Jurkat, Clone E6-1 (cell line): ENCODE measurements around the gene SFRP5.

DNA sequence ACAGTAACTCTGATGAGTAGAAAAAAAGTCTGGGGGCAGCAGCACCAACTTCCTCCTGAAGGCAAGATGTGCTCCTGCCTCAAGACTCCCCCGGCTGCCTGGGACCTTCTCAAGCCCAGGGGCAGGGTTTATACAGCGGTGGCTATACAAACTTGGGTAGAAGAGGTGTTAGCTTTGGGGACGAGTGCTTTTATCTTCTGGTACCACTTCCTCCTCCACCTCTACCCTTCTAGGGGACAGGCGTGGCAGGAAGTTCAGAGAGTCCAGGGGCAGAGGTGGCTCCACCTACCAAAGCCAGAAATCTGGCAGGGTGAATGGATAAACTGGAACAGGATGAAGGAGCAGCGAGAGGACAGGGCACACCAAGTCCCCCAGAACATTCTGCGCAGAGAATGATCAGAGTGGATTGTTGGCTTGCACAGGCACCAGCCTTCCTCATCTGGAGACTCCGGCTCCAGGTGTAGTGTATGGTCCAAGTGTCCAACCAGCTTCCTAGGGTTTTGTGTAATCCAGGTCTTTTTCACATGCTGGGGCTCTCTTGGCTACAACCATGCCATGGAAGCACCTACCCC is 24.0 kb upstream of the TM9SF3 start:
- RRBS, result no CpG with 5 or more reads among the region's 7 CpGs

DNA sequence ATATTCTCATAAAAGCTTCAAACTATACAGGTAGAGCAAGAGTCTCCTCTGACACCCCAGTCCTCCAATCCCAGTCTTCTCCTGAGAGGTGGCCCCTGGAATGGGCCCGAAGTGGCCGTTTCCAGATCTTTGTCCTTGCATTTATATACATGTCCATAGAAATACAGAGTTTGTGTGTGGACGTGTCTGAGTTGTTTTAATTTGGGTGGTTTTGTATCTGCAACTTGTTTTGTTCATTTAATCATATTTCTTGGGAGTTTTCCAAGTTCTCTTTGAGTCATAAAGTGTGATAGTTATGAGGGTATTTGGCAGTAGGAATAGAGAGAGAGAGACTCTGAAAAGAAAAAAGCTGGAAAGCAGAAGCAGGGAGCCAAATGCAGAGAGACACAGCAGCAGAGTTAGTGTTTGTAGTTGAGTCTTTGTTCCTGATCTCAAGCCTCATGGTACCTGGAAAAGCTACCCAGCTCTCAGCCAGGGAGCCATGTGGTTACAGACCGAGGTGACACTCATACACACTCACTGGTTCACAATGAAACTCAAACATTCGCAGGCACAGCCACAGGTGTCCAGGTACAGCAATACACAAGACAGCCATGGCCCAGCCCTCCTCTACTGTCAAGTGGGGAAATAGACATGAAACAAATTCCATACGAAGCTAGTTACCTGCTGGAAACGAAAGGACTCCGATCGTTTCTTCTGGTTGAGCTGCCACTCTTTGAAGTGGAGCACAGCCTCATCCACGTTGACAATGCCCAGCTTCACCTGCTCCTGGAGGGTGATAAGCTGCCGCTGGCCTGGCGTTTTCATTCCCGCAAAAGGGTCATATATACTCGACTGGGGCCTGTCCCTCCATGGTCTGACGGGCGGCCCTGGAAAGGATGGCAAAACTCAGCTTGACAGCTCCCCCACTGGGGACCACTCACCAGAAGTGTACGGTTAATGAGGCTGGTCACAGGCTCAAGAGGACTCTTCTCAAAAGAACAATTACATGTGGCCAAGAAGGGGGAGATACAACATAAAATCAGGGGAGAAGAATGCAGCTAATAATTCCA is 33.2 kb upstream of the TM9SF3 start:
- RRBS, result no CpG with 5 or more reads among the region's 17 CpGs

- RRBS, result no CpG with 5 or more reads among the region's 7 CpGs
These were observed 33.5 kb upstream of the LCOR start for GRCh38 chr10:96798474-96799126.

DNA sequence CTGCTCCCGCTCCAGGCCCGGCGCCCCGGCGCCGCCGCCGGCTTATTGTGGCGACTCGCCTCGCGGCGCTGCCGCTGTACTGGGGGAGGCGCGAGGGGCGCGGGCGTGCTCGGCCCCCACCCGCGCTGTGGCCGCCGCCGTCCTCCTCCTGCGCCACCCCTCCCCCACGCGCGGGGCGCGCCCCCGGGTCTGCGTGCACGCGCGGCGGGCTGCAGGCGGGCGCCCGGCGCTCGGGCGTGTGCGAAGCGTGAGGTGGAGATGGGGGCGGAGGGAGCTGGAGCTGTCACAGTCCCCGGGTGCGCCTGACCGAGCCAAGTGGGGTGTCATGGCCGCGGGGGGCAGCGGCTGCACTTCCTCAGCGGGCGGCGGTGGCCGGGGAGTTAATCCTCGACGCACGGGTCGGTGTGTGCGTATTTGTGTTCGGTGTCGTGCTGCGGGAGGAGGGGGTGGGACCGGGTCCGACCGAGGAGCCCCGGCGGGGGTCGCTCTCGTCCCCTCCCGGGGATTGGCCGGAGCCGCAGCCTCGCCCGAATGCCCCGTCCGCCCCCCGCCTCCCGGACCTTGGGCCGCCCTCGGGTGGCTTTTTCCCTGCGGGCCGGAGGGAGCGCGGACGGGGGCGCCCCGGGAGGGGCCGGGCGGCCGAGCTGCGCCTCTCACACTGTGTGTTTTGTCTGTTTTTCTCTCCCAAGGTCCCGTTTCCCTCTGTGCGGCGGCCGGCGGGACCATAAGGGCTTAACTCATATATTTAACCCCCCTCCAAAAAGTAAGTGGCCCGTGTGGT is 809 bp downstream of the LCOR start:
- RRBS, result 2% methylated on average over 51 of the region's 99 CpGs

GRCh38 chr10:96898440-96899055 is 66.5 kb downstream of the LCOR start:
- RRBS, result no CpG with 5 or more reads among the region's 3 CpGs

- RRBS, result no CpG with 5 or more reads among the region's 5 CpGs
These were observed 2.4 kb downstream of the FRAT1 start for GRCh38 chr10:97321530-97321797.

DNA sequence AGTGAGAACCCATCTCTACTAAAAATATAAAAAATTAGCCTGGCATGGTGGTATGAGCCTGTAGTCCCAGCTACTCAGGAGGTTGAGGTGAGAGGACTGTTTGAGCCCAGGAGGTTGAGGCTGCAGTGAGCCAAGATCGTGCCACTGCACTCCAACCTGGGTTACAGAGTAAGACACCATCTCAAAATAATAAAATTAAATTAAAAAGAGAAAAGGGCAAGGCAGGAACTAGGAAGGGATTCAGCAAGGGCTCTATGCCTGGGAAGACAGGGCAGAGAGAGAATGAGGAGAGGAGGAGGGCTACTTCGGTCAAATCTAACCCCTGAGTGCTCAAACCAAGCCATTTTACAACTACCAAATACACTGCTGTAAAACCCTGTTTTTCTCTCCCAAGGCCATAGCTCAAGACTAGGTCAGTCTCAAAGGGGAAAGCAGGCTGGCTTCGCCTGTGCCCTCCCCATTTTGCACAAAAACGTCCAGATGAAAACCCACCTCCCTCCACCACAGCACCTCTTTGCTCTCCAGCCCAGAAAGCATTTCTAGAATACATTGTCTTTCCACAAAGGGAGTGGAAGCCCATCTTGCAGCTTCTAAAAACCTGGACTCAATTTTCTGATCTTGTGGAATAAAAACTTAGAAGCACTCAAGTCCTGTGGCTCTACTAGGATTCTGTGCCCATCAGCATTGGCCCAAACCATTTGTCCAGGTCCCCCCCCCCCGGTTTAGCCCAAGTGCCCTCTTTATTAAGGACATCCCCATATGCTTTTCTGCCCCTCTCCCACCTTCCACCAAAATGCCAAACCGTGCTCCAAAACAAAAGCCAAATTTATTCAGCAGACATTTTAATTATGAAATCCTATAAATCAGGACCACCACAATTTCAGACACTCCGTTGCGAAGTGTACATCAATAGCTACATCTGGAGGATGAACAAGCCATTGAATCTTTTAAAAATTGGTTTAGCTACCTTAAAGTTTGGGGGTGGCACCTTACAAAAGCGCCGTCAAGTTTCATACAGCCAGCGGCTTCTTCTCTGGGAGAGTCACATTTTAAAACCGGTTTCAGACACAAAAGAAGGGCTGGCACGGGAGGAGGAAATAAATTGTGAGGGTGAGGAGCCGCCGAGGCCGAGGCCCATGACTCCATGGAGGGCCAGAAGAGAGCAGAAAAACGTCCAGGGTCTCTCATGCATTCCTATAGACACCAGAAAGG is 2.4 kb downstream of the FRAT2 start:
- RRBS, result no CpG with 5 or more reads among the region's 17 CpGs

- RRBS, result no CpG with 5 or more reads among the region's 10 CpGs
These were observed 31.8 kb upstream of the FRAT2 start for GRCh38 chr10:97366414-97366705.

DNA sequence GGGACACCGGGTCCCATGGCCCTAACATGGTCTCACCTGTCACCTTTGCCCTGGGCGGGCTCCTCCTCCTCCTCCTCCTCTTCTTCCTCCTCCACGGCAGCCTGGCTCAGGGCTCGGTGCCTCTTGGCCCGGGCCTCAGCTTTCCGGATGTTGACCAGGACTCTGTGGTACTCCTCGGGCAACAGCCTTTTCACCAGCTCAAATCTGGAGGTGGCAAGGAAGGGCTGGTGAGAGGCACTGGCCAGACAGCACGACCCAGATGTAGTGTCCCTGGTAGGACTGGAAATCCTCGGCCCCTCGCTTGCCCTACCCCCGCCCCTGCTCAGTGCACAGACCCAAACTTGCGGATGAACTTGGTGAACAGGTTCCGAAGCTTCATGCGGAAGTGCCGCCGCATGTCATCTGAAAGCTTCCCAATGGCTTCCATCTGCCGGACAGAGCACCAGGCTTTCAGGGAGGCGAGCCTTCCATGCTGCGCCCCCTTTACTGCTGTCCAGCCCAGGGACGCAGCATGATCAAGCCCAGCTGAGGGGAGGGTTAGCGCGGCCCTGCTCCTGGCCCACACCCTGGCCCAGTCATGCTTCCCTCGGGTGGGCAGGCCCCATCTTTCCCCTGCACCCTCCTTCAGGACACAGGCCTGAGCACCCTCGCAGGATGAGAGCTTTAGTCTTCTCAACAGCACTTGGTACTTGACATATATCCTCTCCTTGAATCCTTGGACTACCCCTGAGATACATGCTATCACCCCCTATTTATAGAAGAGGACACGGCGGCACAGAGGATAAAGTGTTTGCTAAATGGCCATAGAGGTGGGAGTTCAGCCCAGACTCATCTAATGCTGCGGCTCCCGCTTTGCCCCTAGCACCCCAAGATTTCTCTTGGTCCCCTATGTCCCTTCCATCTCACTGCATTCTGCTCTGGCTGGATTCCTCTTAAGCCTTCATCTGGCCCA is 32.5 kb upstream of the FRAT2 start:
- RRBS, result no CpG with 5 or more reads among the region's 28 CpGs

DNA sequence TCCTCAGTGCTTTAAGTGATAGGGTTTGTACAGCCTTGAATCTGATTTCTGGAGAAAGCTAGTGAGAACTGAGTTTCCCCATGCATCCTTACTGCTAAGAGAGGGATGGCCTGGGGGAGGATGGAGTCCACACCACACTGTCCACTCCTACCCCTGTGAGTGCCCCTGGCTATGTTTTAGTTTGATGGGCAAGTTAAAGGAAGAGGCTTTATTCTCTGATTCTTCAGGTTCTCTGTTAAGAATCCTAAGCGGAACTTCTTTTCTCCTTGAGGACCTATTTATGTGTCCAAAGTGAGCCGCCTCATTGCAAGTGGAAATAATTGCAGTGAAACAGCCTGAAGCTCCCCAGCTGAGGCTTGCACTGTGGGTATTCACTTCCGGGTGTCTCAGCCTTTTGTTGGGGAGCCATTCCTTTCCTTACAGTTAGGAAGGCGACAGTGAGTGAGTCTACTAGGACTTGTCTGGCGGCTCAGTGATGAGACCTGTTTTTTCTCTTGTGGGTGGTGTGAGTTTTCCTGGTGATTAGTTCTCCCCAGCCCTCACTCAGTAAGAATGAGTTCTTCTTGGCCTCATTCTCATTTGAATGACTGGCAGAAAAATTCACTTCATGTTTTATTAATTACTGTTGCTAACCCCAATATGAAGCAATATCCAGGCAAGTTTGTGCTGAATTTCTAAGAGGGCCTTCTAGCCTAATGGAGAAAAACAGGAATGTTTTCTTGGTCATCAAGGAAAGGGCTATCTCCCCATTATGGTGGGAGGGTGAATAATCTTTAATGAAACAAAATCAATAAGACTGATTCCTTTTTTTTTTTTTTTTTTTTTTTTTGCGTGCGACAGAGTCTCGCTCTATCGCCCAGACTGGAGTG is 2.5 kb downstream of the PGAM1 start:
- RRBS, result no CpG with 5 or more reads among the region's 9 CpGs

DNA sequence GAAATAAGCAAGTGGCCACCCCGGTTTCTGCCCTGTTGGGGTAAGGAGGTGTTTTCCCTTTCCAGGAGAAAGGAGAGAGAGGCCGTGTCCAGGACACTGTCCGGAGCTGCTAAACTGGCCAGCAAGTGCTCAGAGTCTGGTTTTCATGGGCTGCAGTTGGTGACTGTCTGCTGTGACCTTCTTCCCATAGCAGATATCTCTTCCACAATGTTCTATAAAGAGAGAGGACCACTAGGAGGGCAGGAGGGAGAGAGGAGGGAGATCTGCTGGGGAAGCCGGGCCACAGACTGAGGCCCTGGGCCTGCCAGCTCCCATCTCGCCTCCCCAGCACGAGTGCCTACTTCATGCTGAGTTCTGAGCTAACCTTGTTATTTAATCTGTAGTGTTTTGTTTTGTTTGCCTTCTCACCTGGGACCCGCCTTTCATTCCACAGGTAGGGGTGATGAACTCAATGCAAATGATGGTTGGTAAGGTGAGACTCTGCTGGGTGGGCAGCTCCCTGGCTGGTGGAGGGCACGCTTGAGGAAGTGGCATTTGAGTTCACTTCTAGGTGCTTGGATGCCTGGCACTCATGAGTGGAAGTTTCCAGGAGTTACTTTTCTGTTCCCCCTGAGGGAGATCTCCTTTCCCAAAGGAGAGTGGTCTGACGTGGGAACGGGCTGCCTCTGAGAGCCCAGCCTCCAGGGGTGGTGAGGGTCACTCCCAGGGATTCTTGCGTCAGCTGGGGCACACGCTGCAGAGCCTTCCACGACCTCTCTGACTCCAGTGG is 22.2 kb downstream of the UBTD1 start:
- RRBS, result 73% methylated on average over 3 of the region's 13 CpGs

DNA sequence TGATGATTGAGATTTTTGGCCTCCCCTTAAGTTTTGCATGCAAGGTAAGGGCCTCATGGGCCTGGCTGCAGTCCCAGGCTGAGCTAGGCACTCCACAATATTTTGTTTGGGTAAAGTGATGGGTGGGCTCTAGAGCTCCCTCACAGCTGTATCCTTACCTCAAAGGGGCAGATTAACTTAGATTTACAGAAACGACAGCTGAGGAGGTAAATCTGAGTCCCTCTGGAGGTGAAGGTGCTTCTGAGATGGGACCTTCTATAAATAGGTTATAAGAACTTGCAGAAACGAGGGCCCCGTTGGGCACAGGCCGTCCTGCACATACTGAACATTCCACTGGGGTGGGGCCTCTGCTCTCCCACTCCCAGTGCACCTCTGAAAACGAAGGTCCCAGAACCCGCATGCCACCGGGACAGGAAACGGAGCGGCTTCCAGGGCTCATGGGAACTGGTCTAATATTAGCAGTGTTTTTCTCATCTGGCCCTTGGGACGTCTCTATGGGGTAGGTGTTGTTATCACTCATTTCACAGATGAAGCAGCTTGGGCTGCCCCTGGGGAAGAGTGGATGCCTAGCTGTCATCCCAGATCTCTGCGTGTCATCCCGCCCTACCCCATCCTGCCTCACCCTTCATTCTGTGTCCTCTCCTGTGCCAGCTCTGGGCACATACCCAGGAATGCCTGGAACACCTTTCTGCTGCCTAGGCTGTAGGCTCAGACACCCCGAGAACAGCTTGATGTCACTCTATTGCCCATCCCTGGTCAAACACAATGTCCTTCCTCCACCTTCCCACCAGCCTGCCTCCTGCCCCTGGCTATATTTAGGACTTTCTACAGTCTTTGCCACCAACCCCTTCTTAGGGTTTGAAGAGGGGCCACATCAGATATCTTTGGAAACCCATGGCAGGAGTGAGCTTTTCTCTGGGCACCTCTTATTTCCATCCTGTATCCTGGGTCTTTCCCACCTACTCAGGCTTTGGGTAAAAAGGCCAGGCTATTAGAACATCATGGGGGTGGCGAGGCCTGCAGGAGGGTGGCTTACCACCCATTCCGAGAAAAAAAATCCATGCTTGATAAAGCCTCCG is 19.7 kb downstream of the C10orf62 start:
- RRBS, result no CpG with 5 or more reads among the region's 16 CpGs

- RRBS, result no CpG with 5 or more reads among the region's 13 CpGs
These were observed 2.3 kb downstream of the AVPI1 start for GRCh38 chr10:97684381-97685504.

DNA sequence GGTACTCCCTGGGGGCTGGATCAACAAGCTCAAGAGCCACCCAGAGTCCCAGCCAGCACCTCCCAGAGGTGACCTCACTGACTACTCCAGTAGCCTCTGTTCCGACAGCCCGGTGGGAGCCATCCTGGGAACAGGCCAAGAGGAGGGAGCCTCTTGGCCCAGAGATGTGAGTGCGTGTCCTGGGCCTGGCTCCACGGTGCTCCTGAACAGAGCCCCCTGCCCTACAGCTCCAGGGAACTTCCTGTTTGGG is 6.0 kb upstream of the MARVELD1 start:
- RRBS, result no CpG with 5 or more reads among the region's 4 CpGs

DNA sequence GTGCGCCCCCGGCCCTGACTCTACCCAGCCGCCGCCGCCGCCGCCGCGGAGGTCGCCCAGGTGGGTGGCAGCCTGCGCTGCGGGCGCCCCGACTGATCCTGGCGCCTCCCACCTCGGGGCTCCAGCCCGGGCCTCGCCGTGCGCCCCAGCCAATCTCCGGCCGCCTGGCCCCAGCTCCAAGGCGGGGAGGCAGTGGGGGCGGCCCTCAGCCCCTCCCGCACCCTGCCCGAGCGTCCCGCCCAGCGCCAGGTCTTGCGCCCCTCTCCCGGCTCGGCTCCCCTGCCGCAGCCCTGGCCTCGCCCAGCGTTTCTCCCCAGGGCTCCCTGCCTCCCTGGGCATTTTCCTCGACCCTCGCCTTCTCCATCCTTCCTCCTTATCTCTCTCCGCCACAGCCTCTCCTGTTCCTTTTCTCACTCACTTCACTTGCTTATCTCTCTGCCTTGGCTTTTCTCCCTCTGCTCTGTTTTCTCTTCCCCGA is at the start of gene SFRP5:
SFRP5 (minus strand) TSS at position 94 of the 478 bp plus-strand sequence.
- RRBS, result no CpG with 5 or more reads among the region's 39 CpGs

DNA sequence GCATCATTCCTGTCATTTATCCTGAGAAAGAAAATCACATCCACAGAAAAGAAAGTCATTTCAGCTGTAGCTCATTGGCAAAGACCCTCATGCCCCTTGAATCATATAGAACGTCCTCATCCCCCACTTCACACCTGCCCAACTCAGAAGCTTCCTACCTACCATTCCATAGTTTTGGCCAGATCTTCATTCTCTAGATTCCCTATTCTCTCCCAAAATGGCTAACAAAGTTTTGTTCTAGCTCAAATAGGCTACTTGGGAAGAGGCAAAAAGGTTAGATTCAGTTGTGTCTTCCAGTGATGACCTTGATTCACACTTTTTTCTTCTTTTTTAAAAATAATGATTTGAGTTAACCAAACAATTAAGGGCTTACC is 11.5 kb upstream of the HPS1 start:
- RRBS, result no CpG with 5 or more reads among the region's 1 CpG

DNA sequence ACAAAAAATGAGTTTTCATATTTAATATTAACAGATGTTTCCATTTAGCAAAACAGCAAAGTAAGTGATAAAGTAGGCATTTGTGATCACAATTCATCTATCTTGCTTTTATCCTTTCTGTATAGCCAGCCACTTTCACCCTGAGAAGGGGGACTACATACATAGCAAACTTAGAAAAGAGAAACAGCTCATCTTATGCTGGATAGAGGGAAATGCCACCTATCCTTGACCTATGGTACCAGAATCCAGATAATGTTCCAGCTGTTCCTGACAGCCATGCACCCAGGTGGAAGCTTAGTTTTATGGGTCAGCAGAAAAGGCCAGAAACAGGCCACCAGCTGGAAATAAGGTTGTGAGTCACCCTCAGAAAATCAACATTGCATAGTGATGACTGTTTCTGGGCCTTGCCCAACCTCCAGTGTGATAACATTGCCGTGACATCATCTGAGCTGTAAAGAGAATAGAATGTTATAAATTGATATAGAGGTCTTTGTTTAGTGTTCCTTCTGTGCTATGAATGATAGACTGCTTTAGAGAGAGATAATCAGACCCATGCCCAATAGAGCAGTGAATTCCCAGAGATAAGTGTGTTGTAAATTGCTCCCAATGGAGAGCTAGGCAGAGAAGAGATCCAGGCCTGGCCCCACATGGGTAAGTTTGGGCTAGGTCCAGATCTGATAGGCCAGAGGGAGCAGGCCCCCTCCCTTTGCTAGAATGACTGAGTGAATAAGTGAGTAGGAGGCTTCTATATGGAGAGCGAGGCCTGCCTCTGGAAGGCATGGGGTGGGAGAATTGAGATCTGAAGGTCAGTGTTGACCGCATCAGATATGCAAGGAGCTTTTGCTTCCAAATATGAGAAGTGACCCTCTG is 14.1 kb upstream of the HPS1 start:
- RRBS, result no CpG with 5 or more reads among the region's 3 CpGs

GRCh38 chr10:99434278-99434951 is 4.0 kb upstream of the GOT1 start:
- RRBS, result no CpG with 5 or more reads among the region's 10 CpGs

GRCh38 chr10:99540418-99541225 is 7.9 kb downstream of the NKX2-3 start:
- RRBS, result 2% methylated on average over 21 of the region's 61 CpGs